Spinal cord (tissue), 3 donors: ENCODE data around the genes DLX6, TAC1 and ASNS.

DNA sequence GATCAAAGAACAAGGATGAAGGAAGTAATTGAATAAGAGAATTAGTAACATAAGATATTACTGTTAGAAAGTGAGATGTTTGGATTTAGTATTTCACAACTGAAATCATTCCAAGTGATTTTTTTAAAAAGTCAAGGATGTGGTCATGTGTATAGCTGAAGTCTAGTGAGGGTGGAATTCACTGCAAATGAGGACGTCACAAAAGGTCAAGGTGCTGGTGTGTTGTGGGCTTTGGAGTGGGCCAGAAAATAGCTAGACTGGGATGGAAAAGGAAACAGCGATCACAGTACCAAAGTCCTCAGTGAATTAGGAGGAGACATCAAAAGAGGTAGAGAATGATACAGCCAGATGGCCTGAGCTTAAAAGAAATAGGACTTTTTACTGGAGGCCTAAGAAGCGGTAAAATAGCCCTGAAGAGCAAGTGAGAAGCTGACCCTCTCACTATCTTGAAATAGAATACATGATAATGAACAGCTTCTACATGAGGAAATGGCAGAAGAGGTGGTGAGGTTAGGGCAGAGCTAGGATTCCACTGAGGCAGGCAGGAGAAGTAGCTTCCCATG is 272.9 kb downstream of the DYNC1I1 start:
- PRO-cap, result no peak
- RAMPAGE, long total RNA, result no peak

DNA sequence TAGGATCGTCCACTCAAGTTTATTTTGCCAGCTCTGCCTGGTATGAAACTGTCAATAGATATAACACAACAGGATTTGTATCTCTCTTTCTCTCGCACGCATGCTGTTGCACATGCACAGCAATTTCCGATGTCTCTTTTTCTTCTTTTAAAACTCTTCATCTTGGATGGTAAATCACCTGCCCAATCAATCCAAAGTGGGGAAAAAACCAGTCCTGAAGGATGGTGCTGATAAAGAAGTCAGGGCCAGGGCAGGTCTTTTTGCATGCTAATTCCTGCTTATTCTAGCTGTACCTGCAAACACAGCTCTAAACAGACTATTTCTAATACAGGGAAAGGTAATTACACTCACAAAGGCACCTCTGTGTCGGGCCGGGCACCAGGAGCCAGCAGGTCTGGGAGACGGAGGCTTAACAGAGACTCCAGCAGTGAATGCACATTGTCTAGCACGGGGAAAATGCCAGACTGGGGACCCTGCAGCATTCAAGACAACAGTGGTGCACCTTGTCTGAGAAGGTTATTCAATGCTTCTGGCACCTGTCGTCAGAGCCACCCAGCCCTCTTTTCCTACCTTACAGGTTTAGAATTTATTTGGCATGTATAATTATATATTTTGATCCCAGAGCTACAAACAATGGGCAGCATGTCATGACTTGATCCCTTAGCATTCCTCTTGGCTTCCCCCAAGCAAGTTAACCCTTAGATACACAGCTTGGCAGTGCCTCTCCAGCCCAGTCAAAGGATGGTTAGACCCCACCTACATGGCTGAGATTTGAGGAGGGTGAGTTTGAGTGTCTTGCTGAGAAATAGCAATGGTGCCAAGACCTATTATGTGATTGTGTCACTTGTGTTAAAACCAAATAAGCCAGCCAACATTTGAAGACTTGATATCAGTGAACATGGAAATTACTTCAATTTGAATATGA is 185.2 kb downstream of the SLC25A13 start:
- PRO-cap, result no peak
- RAMPAGE, long total RNA, result no peak

- PRO-cap, result no peak
- RAMPAGE, long total RNA, result no peak
Observed at GRCh38 chr7:96242309-96243046, 79.4 kb downstream of the SLC25A13 start.

GRCh38 chr7:96308082-96308829 is 13.6 kb downstream of the SLC25A13 start:
- PRO-cap, result no peak
- RAMPAGE, long total RNA, result no peak

- PRO-cap, result no peak
- RAMPAGE, long total RNA, result no peak
Observed at GRCh38 chr7:96321053-96321604, 769 bp downstream of the SLC25A13 start.

- PRO-cap, result no peak
- RAMPAGE, long total RNA, result no peak
Observed at GRCh38 chr7:96415556-96415995, 93.7 kb upstream of the SLC25A13 start.

- PRO-cap, result no peak
- RAMPAGE, long total RNA, result no peak
Observed at GRCh38 chr7:96794939-96795222, 85.2 kb upstream of the SEM1 start.

DNA sequence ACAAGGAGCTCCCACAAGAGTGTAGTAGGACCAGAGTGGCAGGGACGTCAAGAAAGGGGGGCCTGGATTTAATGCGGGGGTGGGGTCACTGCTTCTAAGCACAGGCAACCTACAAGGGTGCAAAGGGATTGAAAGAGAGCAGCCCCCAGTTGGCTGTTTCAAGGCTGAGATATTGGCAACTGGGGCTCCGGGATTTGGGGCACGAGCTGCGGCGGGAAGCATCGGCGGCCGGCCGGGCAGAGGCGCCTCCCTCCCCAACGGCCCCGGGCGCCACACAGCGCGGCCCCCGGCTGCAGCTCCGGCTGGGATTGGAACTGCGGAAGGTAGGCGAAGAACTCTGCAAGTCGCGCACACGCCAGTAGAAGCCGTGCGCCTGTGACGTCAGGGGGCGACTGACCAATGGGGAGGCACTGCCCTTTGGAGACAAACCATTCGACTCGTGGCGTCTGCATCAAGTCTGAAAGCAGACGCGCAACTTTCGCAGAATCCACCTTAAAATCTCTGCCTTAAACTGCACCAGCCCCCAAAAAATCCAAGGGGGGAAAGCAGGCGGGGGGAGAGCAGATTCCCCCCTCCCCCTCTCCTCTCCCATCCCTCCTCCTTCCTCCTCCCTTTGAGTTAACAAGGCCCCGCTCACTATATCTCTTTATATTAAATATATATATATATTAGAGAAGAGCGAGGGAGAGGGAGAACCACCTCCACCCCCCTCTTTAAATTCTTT is at the start of gene DLX6:
Gene DLX6, plus strand, starts transcription at position 431 of the 724 bp plus-strand sequence.
- PRO-cap, result no peak
- RAMPAGE, long total RNA, result no peak

GRCh38 chr7:97017453-97017895 is 7.2 kb downstream of the DLX5 start:
- PRO-cap, result no peak
- RAMPAGE, long total RNA, result no peak

DNA sequence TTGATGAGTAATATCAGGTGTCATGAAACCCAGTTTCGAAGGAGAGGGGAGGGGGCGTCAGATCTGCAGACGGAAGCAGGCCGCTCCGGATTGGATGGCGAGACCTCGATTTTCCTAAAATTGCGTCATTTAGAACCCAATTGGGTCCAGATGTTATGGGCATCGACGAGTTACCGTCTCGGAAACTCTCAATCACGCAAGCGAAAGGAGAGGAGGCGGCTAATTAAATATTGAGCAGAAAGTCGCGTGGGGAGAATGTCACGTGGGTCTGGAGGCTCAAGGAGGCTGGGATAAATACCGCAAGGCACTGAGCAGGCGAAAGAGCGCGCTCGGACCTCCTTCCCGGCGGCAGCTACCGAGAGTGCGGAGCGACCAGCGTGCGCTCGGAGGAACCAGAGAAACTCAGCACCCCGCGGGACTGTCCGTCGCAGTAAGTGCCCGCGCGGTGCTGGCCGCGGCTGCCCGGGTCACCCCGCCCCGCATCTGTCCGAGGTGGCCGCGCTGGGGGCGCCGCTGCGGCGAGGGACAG is at the start of gene TAC1:
Gene TAC1, plus strand, starts transcription at position 321 of the 529 bp plus-strand sequence.
- PRO-cap, result no peak
- RAMPAGE, long total RNA, result start-site peak on the plus strand centred at position 316 of the sequence, 102 bp wide, 893 and 437 reads in 2 replicates

- PRO-cap, result no peak
- RAMPAGE, long total RNA, result no peak
Observed at GRCh38 chr7:97732295-97732581, 352 bp downstream of the TAC1 start.

GRCh38 chr7:97871578-97872686 is at the start of gene ASNS:
Gene ASNS, minus strand, starts transcription at chr7:97872408.
- PRO-cap, result no peak
- RAMPAGE, long total RNA, result start-site peak on the minus strand at chr7:97872403-97872472, 61 and 75 reads in 2 replicates

DNA sequence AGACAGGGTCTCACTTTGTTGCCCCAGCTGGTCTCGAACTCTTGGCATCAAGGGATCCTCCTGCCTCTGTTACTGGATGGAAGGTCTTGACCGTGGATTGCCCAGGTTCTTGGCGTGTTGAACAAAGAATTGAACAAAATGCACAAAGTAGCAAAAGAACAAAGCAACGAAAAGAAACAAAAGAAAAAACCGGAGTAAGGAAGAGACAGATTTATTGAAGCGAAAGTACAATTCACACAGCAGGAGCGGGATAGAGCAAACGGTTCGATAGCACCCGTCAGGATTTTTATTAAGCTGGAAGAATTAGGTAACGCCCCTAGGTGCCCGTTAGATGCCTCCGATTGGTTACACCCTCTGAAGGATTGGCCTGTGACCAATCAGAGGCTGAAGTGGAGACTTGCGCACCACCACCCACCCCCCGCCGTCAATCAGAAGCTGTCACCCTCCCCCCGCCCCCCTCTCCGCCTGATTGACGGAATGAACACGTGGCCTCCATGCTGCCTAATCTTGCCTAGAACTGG is 16.9 kb downstream of the OCM2 start:
- PRO-cap, result no peak
- RAMPAGE, long total RNA, result no peak

GRCh38 chr7:98133000-98133550 is 26.4 kb downstream of the LMTK2 start:
- PRO-cap, result no peak
- RAMPAGE, long total RNA, result no peak

DNA sequence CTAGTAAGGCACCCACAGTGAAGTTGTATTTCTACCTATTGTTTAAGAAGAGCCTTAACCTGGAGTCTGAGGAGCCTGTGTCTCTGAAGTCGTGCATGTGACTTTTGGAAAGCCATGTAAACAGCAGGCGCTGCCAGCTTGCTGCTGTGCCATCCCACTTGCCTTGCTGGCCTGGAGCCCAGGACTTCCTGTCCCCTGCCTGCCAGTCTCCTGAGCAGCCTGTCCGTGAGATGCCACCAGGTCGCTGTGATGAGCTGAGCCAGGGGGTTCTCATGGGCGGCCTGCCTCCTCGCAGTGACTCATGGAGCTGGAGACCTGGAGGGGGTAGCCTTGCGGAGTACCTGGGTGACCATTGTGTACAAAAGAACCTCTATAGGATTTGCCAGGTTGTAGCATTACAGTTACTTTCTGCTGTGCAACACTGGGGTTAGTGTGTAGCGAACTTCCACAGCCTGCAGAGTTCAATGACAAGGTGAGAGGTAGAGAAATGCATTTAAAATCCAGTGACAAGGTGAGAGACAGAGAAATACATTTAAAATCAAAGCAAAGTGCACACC is 36.8 kb upstream of the BHLHA15 start:
- PRO-cap, result no peak
- RAMPAGE, long total RNA, result no peak

- PRO-cap, result no peak
- RAMPAGE, long total RNA, result no peak
Observed at GRCh38 chr7:98287005-98288065, 5.8 kb downstream of the BRI3 start.

GRCh38 chr7:98291640-98292109 is 10.2 kb downstream of the BRI3 start:
- PRO-cap, result no peak
- RAMPAGE, long total RNA, result no peak

DNA sequence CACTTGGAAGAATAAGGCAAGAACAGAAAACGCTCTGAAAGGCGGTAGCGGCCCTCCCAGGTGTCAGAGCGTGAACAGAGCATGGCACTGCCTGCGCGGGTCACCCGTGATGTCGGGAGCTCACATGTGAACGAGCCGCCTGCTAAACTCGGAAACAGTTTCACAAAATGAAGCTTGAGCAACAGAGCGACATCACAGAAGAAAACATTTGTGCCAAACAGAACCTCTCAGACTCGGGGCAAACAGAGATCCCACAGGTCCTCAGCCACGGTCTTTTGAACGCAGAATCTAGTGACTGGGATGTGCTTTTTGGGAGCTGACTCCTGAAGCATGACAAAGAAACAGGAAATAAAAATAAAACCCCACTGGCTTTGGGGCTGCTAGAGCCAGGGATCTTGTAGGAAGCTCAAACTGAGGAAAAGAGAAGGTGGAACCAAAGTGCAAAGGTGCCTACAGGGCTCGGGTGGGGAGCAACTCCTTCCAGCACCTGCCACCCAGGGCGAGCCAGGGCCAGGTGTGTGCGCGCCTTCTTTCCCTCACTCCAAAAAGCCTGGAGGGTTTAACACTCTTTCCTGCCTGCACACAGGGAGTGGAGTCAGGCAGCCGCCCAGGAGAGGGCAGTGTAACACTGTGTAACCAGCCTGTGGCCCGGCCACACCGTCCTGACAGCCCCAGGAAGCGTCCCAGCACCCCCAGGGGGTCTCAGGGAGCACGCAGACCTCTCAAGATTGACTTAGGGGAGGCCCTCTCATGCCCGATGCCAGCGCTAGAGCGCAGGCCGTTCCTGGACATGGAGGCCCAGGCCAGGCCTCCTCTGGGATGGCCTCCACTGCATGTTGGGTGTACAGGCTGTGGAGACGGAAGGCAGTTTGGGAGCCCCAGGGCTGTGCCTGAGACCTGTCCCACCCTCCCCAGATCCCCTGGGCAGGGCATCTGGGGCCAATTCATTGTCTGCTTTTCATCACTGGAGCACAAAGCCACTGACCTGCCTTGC is 13.2 kb downstream of the BRI3 start:
- PRO-cap, result no peak
- RAMPAGE, long total RNA, result no peak

- PRO-cap, result no peak
- RAMPAGE, long total RNA, result no peak
Observed at GRCh38 chr7:98307441-98308314, 26.2 kb downstream of the BRI3 start.

GRCh38 chr7:98371138-98371829 is 29.6 kb downstream of the BAIAP2L1 start:
- PRO-cap, result no peak
- RAMPAGE, long total RNA, result no peak